ENCODE measurements around the gene GHRH.

DNA sequence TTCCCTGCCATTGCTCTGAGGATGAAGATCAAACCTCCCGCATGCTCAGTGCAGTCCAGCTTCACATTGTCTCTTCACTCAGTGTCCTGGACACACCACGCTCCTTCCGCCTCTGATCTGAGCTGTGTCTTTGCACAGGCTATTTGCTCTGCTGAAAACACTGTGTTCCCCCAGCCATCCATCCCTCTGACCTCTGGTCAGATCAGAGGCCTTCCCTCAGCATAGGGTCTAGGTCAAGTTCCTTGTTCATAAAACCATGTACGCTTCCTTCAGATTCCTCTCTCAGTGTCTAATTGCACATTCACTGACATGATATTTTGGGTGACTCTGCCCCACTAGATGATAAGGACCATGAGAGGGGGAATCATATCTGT is 40.3 kb upstream of the DSN1 start:
- RRBS = no CpG with 5 or more reads among the region's 4 CpGs

DNA sequence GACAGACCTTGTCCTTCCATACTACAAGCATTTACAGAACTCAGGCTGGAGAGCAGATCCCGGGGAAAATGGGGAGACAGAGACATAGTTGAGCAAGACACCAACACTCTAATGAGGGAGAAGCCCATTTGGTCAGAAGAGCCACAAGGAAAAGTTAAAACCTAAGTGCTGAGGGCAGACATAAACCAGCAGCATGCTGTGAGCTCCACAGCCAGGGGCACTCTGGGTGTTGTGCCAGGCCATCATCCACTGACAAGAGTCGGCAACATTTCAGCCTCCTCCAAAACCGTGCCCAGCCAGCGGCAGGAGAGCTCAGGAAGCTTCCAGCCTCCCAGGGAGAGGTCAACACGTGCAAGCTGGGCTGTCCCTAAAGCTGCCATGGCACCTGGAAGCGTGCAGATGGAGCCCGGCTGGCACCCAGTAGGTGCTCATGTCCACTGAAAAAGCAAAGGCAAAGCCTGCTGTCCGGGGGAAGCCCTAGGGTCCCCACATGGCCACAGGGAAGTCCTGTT is 1.9 kb downstream of the SOGA1 start:
- RRBS = 91% methylated on average over 2 of the region's 8 CpGs

- RRBS = no CpG with 5 or more reads among the region's 8 CpGs
Observed at GRCh38 chr20:36944209-36944716, 7.2 kb downstream of the SAMHD1 start.

- RRBS = no CpG with 5 or more reads among the region's 4 CpGs
Observed at GRCh38 chr20:37066761-37067328, 29.0 kb downstream of the RBL1 start.

DNA sequence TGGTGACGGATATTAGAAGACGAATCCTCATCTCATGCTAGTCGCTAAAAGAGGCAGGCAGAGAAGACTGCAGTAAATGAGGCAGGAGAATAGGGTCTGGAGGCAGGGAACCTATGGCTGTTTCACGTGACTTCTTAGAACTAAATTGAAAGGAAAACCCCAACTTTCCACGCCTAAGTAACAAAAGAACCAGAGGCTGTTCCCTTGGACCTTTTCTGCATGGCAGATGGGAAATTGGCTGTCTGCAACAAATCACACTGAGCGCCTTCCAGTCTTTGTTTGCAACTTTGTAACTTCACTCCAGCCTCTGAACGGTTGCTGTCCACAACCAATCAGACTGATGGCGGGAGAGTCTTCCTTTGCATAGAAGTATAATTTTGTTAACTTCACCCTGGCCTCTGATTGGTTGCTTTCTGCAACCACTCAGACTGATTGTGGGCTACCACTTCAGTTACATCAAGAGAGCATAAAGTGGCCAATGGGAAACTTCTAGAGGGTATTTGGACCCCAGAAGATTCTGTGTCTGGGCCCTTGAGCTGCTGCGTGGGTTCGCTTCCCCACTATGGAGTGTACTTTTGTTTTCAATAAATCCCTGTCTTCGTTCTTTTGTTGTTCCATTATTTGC is 890 bp upstream of the RBL1 start:
- RRBS = no CpG with 5 or more reads among the region's 11 CpGs

GRCh38 chr20:37261585-37262106 is at the start of gene GHRH:
Gene GHRH, minus strand, starts transcription at chr20:37261814.
- RRBS = no CpG with 5 or more reads among the region's 10 CpGs

- RRBS = no CpG with 5 or more reads among the region's 4 CpGs
Observed at GRCh38 chr20:37382190-37382497, 36.2 kb downstream of the SRC start.

- RRBS = no CpG with 5 or more reads among the region's 4 CpGs
Observed at GRCh38 chr20:37694298-37694551, 395 bp downstream of the CTNNBL1 start.

GRCh38 chr20:37804378-37805138 is 98.4 kb upstream of the VSTM2L start:
- RRBS = no CpG with 5 or more reads among the region's 11 CpGs

- RRBS = no CpG with 5 or more reads among the region's 9 CpGs
Observed at GRCh38 chr20:37988765-37989370, 44.4 kb downstream of the TTI1 start.

DNA sequence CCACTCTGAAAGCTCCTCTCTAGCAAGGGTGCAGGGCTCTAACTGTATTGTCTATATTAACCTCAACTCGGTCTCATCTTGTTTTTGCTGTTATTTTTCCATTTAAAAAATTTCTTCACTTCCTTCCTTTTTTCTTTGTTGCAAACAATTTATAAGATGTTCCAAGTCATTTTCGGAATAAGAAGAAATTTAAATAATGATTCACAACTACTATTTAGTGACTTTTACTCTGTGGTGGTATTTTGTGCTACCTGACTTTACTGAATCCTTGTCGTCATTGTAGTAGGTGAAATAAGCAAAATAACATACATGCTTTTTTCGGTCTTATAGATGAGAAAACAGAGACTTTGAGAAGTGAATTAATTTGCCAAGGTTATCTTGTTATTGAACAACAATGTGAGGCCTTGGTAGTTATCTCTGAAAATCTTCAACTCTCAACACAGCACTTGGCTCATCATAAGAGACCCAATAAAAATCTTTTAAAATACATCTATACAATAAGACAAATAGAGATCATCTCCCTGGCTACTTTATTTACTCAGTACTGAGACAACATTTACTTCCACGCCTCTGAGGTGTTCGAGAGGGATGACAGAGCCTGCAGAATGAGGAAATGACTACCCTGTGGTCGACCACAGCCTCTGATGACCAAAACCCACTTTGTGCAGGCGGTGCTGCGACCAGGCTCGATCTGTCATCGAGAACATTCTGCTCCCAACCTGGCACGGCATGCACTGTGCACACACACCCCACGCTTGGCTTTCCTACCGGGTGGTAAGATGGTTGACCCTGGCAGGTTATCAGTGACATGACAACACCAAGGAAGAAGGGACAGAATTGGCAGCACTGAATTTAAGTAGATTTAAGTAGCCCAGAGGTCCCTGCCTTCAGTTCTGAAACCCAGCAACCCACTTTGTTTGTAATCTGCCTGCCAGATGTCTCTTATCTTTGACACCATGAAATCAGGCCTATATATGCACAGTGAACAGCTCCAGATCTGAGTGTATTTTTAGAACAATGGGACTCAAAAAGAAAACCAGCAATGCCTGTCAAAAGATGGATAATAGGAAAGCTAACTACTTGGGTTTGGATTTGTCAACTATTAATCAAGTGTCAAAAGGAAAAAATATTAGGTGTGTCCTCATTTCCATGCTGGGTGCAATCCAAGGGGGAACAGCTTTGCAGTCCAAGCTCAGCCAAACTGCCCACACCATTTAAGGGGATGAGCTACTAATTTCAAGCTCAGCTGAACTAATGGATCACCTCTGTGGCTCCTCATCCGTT is 42.7 kb downstream of the TTI1 start:
- RRBS = no CpG with 5 or more reads among the region's 15 CpGs

- RRBS = no CpG with 5 or more reads among the region's 6 CpGs
Observed at GRCh38 chr20:38083254-38083742, 49.8 kb downstream of the RPRD1B start.

DNA sequence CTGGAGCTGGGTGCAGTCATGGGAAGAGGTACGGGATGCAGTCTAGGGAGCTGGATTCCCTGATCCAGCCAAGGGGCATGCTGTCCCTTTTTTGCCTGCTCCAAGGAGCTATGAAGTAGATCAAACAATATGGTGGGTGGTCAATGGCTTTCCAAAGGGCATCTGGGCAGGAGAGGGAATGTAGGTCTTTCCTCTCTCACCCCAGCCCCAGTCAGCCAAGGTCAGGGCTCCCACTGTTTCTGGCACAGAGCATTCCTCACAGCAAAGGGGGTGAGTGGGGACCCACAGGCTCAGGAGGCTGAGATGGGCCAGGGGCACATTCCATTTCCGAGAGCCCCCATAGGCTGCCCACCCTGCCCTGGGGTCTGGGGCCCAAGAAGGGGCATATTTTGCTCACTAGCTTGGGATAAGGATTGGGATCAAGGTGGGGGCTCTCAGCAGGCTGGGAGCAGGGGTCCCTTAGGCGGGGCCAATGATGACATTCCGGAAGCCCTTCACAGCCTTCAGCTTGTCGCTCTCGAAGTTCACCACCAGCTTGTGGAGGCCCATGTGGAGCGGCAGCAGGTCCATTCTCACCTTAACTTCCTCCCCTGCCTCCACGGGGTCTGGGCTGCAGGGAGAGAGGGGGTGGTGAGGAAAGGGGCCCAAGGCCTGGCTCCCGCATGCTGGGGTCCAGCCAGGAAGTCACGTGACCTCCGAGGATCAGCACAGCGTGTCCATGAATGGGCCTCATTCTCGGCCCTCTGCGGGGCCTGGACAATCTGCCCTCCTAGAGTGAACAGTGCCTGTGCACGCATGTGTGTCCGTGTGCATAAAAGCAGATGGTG is 35.1 kb downstream of the TGM2 start:
- RRBS = no CpG with 5 or more reads among the region's 16 CpGs

DNA sequence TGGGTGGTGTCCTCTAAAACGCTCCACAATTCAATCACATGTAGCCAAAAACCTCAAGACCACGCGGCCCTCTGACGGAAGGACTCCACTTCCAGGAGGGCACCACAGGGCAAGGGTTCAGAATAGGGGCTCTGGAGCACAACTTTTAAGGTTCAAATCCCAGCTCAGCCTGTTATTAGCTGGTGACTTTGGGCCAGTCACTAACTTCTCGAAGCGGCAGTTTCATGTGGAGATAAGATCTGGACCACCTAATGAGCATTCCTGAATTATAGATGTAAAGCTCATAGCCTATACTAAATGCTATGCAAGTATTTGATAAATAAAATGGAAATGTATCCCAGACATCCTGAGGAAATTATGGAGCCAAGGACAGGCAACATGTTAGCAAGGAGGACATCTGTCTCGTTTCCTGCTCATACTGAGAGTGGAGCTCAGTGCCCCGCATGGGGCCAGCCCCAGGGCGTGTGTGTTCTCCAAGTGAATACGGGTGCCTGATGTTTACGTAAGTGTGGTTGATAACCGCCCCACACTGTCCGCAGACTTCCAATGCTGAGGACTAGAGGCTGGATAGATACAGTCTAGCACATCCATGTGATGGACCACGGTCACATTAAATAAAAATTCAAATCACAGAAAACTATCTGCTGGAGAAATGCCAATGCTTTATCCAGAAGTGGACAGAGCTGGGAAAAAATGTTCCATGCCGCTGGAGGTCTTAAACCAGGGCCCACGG is 25.2 kb downstream of the TGM2 start:
- RRBS = no CpG with 5 or more reads among the region's 16 CpGs

DNA sequence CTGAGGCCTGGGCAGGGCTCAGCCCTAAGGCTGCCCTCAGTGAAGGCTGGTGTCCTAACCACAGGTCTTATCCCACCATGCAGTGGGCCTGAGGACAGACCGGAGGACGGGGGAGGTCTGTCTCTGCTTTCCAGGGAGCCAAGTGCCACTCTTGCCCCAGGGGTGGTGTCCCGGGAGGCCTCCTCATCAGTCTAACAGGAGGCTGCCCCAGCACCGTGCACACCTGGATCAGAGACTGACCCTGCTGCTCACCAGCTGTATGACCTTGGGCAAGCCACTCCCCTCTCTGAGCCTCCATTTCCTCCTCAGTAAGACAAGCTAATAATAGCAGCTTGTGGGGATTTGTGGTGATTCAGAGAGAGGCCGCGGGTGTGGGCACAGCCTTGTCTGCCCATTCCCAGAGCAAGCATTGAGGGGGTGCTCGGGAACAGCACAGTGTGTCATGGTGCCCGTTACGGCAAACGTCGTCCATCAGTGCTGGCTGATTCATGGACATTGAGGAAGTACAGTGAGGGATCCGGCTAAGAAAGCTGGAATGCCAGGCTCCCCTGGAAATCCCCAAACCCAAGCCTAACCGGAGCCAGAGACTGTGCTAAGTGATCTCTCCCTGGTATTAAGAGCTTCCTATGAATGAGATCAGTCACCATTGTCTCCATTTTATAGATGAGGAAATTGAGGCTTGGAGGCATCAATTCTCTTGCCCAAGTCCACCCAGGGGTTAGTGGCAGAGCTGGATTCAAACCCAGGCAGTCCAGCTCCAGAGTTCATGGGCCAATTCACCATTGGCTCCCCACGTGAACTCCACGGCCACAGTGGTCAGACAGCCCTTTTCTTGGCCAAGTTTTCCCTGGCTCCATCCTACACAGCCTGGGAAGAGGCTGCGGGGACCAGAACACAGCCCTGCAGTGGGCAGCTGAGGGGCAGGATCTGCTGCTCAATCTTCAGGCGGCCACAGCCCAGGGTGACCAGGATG is 20.8 kb downstream of the TGM2 start:
- RRBS = 43% methylated on average over 4 of the region's 17 CpGs

- RRBS = no CpG with 5 or more reads among the region's 6 CpGs
Observed at GRCh38 chr20:38150813-38151099, 14.3 kb downstream of the TGM2 start.

DNA sequence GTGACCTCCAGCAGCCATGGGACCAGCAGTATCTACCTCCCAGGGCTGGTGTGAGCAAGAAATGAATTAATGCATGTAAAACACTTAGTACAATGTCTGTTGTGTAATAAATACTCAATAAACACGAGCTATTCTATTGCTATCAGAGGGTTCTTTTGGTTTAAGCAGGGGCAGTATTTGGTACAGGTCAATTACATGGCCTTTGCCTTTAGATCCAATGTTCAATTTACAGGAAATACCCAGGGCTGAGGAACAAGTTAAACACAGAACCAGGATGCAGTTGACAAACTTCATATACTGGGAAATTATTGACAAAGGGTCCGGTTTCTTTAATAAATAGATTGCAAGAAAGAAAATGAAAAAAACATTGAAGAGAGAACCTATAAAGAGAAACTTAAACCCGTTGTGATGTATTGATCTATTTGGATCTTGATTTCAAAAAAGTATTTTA is 2.9 kb downstream of the TGM2 start:
- RRBS = no CpG with 5 or more reads among the region's 3 CpGs

DNA sequence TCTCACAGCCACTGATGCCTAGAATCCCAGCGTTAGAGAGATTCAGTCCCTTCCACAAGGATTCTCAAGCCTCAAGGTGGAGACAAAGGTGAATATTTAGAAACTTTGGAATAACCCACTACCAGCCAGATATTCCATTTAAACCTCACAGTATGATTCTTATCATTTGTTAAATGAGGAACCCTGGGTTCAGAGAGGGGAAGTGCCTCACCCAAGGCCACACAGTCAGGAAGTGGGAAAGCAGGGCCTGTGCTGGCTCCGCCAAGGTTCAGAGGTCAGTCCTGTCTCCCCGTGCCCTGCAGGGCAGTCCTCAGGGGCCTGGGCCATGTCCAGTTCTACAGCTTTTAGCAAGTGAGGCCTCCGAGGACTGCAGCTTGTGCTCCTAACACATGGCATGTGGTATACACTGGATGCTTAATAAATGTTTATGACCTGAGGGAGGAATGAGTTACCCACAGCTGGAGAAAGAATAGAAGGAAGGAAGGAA is 3.8 kb upstream of the TGM2 start:
- RRBS = no CpG with 5 or more reads among the region's 4 CpGs

- RRBS = no CpG with 5 or more reads among the region's 9 CpGs
Observed at GRCh38 chr20:38196316-38197066, 31.4 kb upstream of the TGM2 start.

All from Jurkat, Clone E6-1 (cell line).